Sigmoid colon (tissue), 4 donors: ENCODE data around the gene NMUR2.

DNA sequence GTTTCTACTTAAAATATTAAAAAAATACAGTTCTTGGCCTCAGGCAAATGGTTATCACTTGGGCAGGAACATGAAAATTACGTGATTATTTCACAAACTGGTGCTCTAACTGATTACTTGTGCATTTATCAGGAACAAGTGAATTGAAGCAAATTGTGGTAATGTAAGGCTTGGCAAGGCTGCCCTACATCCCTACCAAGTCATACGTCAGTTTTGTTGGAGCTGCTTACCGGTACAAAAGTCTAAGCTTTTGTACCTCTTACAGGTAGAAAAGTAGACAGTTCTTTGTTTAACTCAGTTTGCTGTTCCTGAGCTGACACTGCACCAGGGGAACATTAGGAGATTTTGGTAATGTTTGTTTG lies 2.2 kb downstream of the G3BP1 start:
- PRO-cap, result no peak
- RAMPAGE, long total RNA, 4 experiments, result no peak in any of the 4 experiments

DNA sequence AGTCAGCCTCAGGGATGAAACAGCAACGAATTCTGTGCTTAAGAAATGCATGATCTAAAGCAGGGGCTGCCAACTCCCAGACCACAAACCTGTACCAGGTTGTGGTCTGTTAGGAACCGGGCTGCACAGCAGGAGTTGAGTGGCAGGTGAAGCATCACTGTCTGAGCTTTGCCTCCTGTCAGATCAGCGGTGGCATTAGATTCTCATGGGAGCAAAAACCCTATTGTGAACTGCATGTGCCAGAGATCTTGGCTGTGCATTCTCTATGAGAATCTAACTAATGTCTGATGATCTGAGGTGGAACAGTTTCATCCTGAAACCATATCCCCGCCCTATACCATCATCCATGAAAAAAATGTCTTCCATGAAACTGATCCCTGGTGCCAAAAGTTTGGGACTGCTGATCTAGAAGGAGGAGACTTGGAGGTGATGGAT lies 239.7 kb upstream of the GLRA1 start:
- PRO-cap, result no peak
- RAMPAGE, long total RNA, 4 experiments, result no peak in any of the 4 experiments

DNA sequence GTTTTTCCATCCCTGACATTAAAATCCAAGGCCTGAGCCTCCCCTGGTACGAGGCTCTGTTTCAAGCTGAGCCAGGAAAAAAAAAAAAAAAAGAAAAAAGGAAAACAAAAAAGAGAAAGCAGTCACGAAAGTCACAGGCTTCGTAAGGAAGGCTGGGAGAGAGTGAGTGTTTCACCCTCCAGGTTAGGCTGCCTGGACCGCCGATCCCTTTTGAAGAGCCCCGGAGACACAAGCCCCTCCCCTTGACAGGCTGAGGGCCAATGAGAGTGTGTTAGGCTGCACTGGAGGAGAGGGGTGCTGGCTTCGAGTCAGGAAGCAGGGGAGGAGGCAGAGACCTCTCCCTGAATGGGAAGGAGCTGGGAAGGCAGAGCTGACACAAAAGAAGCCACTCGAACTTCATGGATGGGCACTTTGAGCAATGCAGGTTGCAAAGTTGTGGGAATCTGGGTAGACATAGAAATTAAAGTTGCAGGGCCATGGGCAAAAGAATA lies at the start of gene NMUR2:
Gene NMUR2, minus strand, starts transcription at position 185 of the 491 bp plus-strand sequence.
- PRO-cap, result no peak
- RAMPAGE, long total RNA, 4 experiments, result no peak in any of the 4 experiments

DNA sequence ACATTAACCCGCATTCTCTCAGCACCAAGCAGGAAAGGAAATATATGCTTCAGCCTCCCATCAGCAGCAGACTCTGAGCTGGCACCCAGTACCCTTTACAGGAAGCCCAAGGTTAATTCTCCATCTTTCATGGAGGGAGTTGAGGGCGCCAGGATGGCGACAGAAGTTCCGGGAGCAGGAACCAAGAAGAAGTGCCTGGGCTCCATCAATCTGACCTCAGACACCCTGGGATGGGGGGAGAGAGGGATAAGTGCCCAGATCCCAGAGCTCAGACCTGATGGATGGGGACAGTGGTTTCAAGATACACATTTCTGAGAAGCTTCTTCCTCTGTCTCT lies 192.4 kb downstream of the GRIA1 start:
- PRO-cap, result no peak
- RAMPAGE, long total RNA, 4 experiments, result no peak in any of the 4 experiments

DNA sequence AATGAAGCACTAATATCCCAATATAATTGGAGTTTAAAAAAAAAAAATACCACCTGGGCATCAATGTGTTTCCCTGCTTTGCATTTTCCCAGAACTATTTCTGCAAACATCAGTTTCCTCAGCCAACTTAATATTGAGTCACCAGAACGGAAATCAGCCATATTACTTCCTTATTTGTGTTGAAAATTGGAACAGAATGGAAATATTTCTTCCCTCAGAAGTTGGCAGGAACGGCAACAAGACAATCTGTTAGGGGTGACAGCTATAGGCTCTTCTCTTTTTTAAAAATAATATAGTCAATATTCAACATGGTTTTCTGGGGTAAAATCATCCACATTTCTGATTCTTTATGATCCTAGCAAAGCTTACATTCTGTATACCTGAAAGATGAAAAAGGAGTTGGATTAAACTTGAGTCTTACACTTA lies 4.0 kb downstream of the MFAP3 start:
- PRO-cap, result no peak
- RAMPAGE, long total RNA, 4 experiments, result no peak in any of the 4 experiments

DNA sequence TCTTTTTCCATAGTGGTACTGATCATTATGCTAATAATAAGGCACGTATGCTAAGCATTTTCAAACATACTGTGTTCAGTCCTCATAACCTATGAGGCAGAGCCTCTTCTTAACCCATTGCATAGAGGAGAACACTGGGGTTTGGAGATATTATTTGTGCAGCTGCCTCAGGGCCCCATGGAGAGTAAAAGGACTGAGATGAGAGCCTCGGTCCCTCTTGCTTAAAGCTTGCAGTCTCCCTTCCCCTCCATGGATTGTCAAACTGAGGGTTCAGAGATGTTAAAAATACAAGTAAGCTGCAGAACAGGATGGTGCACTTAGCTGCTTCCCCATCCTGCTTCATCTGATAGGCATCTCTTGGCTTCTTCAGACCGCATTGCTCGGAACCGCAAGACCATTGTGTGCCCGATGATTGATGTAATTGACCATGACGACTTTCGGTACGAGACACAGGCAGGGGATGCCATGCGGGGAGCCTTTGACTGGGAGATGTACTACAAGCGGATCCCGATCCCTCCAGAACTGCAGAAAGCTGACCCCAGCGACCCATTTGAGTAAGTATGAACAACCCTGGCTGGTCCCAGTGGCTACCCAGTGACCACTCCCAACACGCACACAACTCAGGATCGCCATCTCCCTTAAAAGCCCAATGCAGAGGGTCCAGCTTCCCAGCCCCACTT lies 65.6 kb upstream of the SAP30L start:
- PRO-cap, result no peak
- RAMPAGE, long total RNA, 4 experiments, result no peak in any of the 4 experiments

- PRO-cap, result no peak
- RAMPAGE, long total RNA, 4 experiments, result no peak in any of the 4 experiments
Observed at GRCh38 chr5:154384458-154385031, 61.3 kb upstream of the SAP30L start.

- PRO-cap, result no peak
- RAMPAGE, long total RNA, 4 experiments, result no peak in any of the 4 experiments
Observed at GRCh38 chr5:154728709-154729321, 26.4 kb upstream of the LARP1 start.

GRCh38 chr5:154757604-154757862 lies 2.4 kb downstream of the LARP1 start:
- PRO-cap, result no peak
- RAMPAGE, long total RNA, 4 experiments, result no peak in any of the 4 experiments

DNA sequence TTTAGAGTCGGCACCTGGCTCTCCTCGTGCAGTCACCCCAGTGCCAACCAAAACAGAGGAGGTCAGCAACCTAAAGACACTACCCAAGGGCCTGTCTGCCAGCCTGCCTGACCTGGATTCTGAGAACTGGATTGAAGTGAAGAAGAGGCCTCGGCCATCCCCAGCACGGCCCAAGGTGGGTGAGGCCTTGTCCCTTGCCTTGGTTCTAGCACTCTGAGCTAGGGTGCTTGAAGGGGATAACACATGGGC lies 44.6 kb downstream of the LARP1 start:
- PRO-cap, result no peak
- RAMPAGE, long total RNA, 4 experiments, result start-site peak on the plus strand in 1 of 4 experiments, centred at position 101 of the sequence, 16 reads per replicate

- PRO-cap, result no peak
- RAMPAGE, long total RNA, 4 experiments, result no peak in any of the 4 experiments
Observed at GRCh38 chr5:154829391-154830368, 20.7 kb downstream of the FAXDC2 start.

DNA sequence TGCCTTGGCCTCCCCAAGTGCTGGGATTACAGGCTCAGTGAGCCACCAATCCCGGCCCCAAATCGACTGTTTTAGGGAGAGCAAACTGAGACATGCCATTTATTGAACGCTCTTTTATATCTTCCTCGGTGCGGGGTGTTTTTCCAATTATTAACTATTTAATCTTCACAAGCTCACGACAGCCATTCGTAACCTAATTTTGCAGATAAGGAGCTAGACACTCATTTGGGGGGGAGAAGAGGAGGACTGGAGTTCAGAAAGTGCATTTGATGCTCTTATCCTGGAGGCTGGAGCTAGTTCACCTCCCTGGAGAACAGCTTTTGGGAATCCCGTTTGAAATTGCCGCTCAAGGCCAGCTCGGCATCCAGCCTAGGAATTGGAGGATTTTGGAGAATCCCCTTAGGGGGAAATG lies 1.5 kb upstream of the CNOT8 start:
- PRO-cap, result no peak
- RAMPAGE, long total RNA, 4 experiments, result no peak in any of the 4 experiments

- PRO-cap, result no peak
- RAMPAGE, long total RNA, 4 experiments, result no peak in any of the 4 experiments
Observed at GRCh38 chr5:154891188-154891594, 32.8 kb downstream of the CNOT8 start.

GRCh38 chr5:154899157-154899591 lies 38.8 kb downstream of the GEMIN5 start:
- PRO-cap, result no peak
- RAMPAGE, long total RNA, 4 experiments, result no peak in any of the 4 experiments

DNA sequence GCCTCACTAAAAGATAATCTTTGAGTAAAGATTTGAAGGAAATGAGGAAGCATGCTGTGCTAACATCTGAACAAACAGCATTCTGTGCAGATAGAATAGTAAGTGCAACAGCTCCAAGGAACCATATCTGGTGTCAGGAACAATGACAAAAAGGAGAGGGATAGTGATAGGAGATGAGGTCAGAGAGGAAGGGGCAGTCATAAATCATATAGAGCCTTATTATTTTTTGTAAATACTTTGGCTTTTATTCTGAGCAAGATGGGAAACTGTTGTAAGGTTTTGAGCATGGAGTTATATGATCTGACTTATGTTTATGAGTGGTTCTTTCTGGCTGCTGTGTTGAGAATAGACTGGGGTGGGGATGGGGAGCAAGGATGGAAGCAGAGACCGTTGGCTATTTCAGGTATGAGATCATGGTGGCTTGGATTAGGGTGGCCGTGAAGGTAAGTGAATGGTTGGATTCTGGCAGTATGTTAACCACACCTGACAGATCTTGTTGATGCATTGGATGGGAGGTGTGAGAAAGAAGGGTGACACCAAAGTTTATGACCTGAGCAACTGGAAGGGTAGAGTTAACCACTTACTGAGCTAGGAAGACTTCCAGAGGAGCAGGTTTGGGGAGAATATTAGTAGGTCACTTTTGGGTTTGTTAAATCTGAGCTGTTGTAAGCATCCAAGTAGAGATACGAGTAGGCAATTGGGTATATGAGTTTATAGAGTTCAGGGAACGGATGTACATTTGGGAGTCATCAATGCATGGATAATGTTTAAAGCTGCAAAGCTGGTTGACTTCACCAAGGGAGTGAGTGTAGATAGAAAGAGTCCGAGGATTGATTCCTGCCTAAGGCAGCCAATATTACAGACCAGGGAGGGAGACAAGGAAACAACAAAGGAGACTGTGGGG lies 4.2 kb downstream of the MRPL22 start:
- PRO-cap, result no peak
- RAMPAGE, long total RNA, 4 experiments, result no peak in any of the 4 experiments

GRCh38 chr5:155154997-155155395 lies 141.4 kb downstream of the KIF4B start:
- PRO-cap, result no peak
- RAMPAGE, long total RNA, 4 experiments, result no peak in any of the 4 experiments

GRCh38 chr5:156176138-156176462 lies 150.9 kb upstream of the SGCD start:
- PRO-cap, result no peak
- RAMPAGE, long total RNA, 4 experiments, result no peak in any of the 4 experiments

GRCh38 chr5:156954216-156954740 lies 8.7 kb downstream of the TIMD4 start:
- PRO-cap, result no peak
- RAMPAGE, long total RNA, 4 experiments, result no peak in any of the 4 experiments

GRCh38 chr5:157075090-157075304 lies 16.1 kb upstream of the HAVCR1 start:
- PRO-cap, result no peak
- RAMPAGE, long total RNA, 4 experiments, result no peak in any of the 4 experiments

DNA sequence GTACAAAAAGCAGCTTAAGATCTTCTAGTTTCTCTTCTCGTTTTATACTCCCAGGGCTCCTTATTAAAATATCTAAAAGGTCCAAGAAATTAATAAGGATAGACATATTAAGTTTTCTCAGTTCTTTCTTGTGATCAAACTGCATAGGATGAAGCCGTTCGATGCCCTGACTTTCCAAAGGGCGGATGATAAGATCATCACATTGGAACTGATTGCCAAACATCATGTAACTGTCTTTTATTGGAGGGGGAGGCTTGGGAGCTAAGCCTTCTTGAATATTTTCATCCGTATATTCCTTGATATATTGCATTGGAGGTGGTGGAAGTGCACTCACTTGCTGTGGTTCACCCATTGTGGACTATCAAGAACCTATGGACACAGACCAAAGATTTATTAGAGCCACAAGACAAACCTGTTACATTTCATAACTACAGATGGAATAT lies 3.6 kb downstream of the MED7 start:
- PRO-cap, result no peak
- RAMPAGE, long total RNA, 4 experiments, result no peak in any of the 4 experiments